ENCODE measurements around the genes CLEC3B, TMEM158 and CCR2.

- PRO-cap = no peak
- RRBS = 4% methylated on average over 7 of the region's 54 CpGs
Measured at GRCh38 chr3:43996615-43997454, 244.9 kb upstream of the TOPAZ1 start.

- PRO-cap = unidirectional peak, minus-strand start at chr3:44340164
- RRBS = no CpG with 5 or more reads among the region's 5 CpGs
Measured at GRCh38 chr3:44340061-44340434, 1.5 kb downstream of the TCAIM start.

GRCh38 chr3:44499637-44500848, 22.6 kb upstream of the ZNF445 start:
- PRO-cap = no peak
- RRBS = no CpG with 5 or more reads among the region's 12 CpGs

DNA sequence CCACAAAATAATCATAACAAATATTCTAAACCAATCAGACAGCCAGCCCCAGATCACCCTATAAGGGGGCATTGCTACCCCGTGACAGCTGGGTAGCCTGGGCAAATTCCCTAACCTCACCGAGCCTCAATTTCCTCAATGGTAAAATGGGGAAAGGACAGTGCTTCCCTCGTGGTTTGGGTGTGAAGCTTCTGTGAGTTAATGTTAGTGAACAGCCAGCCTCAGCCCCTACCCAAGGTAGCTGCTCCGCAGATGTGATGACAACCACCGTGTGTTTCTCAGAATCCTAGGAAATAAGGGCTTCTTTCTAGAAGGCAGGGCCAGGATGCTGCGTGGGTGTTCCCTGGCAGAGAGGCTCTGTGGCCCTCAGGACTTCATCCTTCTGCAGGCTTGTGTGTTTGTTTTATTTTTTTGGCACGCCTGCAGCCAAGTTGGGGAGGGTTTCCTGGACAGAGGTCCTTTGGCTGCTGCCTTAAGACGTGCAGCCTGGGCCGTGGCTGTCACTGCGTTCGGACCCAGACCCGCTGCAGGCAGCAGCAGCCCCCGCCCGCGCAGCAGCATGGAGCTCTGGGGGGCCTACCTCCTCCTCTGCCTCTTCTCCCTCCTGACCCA, at the start of gene CLEC3B:
Gene CLEC3B (plus strand): TSS at position 500 of the 612 bp plus-strand sequence.
- PRO-cap = bidirectional peak, plus-strand start at position 500 of the sequence, minus-strand start at position 359 of the sequence
- RRBS = no CpG with 5 or more reads among the region's 15 CpGs

GRCh38 chr3:45092665-45093338, 53.4 kb downstream of the CDCP1 start:
- PRO-cap = no peak
- RRBS = no CpG with 5 or more reads among the region's 11 CpGs

DNA sequence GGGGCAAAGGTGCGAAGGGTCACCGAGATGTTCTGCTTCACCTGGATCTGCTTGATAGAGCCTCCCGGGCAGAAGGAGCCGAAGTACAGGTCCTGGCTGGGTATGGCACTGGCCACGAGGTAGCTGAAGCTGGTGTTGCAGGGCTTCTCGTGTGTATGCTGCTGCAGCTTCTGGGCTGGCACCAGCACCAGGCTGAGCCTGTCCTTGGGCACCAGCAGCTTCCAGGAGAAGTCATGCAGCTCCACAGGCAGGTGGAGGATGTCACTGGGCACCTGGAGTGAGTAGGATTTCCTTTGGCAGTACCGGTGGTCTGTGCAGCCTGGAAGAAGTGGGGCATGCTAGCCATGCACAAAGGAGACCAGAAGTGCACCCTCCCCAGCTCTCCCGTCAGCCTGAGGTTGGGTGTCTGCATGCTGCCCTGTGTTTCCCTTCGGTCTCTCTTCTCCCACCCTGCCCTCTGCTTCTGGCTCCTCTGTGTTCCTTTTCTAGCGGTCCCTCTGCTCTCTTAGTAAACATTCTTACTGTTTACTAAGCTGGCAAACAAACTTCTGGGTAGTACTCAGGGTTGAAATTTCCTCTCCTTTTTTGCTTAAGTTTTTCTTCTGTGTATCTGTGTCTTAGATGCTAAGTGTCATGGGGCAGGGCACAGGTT, 52.7 kb downstream of the CDCP1 start:
- PRO-cap = no peak
- RRBS = 67% methylated on average over 1 of the region's 10 CpGs

DNA sequence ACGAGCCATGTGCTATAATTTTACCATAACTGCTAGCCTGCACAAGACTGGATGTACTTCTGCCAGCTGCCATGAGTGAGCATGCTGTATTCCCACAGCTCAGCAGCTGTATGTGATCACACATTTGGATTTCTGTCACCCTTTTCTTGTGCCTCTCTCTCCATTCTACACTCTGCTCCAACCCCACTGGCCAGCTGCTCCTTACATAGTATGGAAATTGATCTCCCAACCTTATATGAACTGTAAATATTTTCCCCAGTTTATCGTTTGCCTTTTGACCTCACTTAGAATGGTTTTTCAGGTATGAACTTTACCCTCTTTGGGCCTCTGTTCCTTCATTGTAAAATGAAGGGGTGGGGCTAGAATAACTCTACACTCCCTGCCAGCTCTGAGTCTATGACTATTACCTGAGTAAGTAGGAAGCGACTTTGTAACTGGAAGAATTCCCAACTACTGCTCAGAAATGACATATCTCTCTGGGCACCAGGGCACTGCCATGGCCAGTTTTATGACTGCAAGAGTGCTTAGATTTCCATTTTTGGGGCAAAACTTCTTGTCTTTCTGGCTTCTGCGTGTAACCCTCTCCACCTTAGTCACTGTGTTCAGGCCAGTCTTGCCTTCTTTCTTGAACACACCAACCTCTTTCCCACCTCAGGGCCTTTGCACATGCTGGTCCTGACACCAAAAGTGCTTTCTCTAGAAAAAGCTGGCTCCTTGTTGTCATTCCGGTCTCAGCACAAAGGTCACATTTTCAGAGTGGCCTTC, 25.9 kb downstream of the CDCP1 start:
- PRO-cap = no peak
- RRBS = no CpG with 5 or more reads among the region's 5 CpGs

DNA sequence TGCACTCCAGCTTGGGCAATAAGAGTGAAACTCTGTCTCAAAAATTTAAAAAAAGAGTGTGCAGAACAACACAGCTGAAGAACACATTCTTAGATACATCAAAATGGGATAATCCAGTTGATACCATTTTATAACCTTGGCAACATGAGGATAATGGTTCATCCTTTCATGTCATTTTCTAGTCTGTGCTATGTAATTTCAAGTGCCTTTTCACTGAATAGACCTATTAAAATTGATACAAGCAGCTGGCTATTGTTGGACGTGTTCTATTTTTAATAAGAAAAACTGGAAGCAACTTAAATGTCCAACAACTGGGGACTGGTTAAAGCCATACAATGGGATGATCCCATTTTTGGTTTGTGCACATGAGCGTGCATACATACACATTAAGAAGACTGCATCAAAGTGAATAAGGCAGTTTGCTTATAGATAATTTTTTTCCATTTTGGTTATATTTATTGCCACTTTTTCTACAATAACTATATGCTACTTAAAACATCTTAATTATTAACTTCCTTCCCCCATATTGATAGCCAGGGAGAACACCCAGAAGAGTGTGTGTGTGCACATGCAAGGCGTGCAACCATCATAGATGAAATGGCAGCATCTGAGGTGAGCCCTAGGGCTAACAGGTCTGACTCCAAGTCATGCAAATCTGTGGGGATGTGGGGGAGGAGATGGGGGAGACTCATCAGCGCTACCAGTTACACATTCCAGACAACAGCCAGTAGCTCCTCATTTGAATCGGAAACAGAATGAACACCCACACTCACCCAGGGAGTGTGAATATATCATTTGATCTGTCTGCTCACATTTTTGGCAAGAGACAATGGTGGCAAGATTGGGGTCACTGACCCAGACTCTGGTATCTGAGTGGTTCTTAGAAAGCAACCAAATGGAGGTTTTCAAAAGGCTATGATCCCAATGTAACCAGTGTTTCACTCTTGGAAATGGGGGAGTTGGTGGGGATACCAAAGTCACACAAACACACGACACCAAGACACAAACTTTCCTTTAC, 2.7 kb downstream of the CDCP1 start:
- PRO-cap = no peak
- RRBS = no CpG with 5 or more reads among the region's 6 CpGs

DNA sequence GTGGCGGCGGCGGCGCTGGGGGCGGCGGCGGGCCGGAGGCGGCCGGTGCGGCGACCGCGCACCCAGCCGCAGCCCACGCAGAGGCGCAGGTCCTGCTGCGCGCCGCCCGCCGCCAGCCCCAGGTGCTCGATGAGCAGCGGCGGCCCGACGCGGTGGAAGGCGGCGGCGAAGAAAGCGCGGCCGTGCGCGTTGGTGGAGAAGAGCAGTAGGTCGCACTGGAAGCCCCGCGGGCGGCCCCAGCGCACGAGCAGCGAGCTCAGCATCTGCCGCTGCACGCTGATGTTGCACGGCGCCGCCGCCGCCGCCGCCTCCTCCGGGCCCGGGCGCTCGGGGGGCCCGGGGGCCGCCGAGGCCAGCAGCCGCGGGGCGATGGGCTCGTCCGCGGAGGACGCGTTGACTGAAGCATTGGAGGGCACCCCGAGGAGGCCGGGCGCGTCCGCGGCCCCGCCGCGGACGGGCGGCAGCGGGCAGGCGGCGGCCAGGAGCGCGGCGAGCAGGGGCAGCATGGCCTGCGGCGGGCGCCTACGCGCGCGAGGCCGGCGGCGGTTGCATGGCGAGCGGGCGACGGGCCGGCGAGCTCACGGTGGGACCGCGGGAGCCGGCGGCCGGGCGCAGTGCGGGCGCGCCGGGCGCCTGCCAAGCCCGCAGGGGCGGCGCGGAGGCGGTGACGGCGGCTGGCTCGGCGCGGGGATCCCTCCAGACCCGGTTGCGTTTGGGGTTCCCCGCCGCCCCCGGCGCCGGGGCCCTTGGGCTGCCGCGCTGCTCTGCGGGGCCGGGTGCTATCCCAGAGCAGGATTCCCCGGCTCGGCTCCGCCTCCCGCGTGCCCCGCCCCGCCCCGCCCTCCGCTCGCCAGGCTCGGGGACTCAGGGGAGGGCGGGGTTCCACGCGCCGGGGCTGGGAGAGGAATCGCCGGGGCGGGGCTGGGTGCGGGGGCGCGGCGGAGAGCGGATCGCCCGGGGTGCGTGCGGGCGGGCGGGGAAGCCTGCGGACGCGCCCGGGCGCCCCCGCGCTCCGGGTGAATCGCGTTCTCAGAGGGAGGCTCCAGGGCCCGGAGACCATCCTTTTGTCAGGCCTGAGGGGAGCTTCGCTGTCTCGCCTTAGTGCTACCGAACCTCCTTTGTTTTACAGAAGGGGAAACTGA, at the start of gene TMEM158:
Gene TMEM158 (minus strand): TSS at position 766 of the 1,142 bp plus-strand sequence.
- PRO-cap = bidirectional peak, plus-strand start at position 928 of the sequence, minus-strand start at position 766 of the sequence
- RRBS = 2% methylated on average over 78 of the region's 176 CpGs

GRCh38 chr3:45545445-45545986, 49.0 kb upstream of the LIMD1 start:
- PRO-cap = no peak
- RRBS = no CpG with 5 or more reads among the region's 7 CpGs

DNA sequence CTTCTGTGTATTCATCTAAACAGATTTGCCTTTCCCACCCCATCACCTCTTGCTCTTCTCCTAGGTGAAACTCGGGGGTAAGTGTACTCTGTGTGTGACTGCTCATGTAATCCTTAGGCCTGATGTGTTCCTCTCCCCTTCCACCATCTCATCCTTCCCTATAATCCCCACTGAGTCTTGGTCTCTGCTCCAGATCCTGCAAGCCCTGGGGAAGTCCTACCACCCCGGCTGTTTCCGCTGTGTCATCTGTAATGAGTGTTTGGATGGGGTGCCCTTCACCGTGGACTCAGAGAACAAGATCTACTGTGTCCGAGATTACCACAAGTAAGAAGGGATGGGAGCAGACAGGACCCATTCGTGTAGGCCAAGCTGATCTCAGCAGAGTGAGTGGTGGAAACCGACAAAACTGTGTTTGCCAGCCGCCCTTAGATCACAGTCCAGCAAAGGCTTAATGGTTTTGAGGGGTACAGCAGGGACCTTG, 16.7 kb upstream of the SACM1L start:
- PRO-cap = no peak
- RRBS = no CpG with 5 or more reads among the region's 8 CpGs

DNA sequence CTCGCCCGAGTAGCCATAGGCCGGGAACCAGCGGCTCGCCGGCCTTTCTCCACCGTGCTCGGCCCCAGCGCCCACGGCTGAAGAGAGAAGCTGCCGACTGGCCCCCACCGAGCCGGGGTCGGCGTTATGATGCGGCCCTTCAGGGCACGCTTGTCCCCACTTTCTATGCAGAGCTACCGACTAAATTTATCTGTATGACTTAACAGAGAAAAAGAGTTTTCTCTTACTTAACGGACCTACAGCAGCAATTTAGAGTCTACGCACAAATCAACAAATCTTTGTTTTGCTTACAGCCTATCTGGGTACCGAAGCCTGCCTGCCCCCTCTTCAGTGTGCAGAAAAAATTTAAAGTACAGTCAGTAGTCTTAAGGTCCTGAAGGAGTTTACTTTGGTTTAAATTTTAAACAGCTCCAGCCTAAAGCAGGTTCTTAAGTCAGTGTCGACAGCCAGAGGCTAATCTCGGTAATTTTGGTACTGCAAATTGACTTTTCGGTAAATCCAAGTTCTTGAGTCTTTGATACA, 519 bp downstream of the SACM1L start:
- PRO-cap = no peak
- RRBS = under 1% methylated on average over 10 of the region's 24 CpGs

- PRO-cap = no peak
- RRBS = no CpG with 5 or more reads among the region's 4 CpGs
Measured at GRCh38 chr3:45690592-45691115, 1.5 kb downstream of the SACM1L start.

GRCh38 chr3:45950472-45951341, 7.4 kb downstream of the CXCR6 start:
- PRO-cap = no peak
- RRBS = no CpG with 5 or more reads among the region's 6 CpGs

DNA sequence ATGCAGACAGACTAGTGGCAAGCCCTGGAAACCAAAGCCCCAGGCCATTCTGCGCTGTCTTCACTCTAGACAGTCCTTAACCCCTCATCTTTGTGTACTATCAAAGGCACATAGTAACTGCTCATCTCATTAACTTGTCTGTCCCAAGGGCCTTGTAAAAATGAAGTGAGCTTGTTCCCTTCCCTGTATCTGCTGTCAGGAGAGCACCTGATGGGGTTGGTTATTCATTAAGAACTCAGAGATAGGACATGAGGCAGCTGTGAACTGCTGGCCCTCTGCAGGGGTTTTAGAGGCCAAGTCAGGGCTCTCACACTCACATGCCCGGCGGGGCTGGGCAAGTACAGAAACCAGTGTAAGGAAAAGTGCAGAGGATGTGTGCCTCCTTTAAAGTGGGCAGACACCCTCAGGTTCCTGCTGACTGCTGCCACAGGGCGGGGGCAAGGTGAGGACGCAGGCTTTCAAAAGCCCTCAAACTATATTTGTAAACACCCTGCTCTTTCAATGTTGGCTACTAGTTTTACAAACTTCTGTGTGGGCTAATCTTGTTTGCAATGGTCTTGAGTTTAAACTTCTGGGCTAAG, 22.3 kb downstream of the CXCR6 start:
- PRO-cap = no peak
- RRBS = no CpG with 5 or more reads among the region's 5 CpGs

- PRO-cap = bidirectional peak, plus-strand start at chr3:45995087, minus-strand start at chr3:45994853
- RRBS = 1% methylated on average over 4 of the region's 24 CpGs
Measured at GRCh38 chr3:45994579-45995441, 814 bp downstream of the FYCO1 start.

DNA sequence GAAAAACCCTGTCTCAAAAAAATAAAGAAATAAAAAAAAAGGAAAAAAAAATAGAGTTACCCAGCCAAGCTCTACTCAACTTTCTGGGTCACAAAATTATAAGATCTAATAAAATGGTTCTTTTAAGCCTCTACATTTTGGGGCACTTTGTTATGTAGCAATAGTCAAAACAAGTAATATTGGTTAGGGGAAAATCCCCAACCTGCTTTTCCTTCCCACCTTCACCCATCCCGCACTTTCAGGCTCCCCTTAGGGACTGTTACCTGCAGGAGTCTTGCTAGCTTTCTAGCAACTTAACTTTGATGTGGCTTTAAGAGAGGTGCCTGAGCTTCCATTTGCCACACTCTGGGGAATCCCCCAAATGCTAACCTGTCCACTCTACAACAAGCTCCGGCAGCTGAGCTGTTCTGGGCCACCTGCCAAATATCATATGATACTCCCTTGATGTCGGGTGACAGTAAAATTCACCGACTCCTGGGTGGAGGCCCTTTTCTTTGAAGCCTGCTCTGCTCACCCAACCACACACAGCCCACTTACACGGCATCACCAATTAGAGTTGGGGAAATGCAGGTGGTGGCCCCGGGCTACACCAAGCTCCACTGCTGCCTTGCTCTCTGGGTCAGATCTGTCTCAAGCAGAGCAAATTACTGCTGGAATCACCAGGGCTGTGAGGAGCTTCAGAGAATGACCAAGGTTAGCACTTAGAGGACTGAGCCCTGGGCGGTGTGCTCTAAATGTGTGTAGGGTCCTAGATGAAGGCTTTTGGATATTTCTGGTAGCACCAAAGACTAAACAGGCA, 38.0 kb upstream of the XCR1 start:
- PRO-cap = no peak
- RRBS = 17% methylated on average over 1 of the region's 7 CpGs

GRCh38 chr3:46353942-46354294, at the start of gene CCR2:
Gene CCR2 (plus strand): TSS chr3:46354111.
- PRO-cap = no peak
- RRBS = no CpG with 5 or more reads among the region's 3 CpGs

GRCh38 chr3:46405058-46406198, 1.6 kb upstream of the CCRL2 start:
- PRO-cap = no peak
- RRBS = no CpG with 5 or more reads among the region's 15 CpGs

DNA sequence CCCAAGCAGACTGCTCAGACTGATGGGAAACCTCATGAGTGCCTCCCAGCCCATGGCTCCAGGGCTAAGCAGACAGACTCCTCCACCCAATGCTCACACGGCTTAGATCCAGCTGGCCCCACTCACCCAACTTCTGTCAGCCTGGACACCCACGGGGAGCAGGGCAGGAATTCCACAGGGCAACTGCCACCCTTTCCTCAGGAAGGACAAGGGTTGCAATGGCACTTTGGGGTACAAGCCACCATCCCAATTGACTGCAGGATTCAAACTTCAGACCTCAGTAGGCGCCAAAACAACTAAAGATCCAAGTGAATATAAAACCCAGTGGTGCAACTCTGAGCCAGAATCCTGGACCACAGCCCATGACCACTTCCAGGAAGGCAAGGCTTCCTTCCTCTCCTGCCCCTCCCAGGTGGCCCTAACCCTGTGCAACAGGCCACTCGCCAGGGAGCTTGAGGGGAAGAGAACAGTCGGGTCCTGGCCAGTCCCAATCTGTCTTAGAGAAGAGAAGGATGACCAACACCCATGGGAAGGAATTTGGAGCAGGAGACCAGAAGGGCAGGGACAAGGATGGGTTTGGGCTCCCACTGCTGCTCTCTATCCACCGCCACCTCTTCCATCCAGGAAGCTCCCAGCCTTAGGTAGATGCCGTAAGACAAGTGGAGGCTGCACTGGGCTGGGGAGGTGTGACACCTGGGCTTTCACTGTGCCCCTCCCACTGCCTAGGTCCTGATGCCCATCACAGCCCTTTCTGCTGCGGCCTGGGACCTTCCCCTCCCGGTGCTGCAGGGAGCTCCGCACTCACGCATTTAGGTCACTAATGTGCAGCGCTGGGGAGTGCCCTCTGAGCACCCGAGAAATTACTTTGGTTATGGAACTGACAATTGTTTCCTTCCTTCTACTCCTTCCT, 1.1 kb downstream of the LTF start:
- PRO-cap = bidirectional peak, plus-strand start at position 439 of the sequence, minus-strand start at position 347 of the sequence
- RRBS = no CpG with 5 or more reads among the region's 13 CpGs

All from kidney (tissue), 2 donors.